Monocyte (primary cell): ENCODE data around the genes DMWD, FOXA3, PNMA8C and ARHGAP35.

- PRO-cap, 2 experiments, result peak in 1 of 2 experiments; most common plus-strand start chr19:45693503 (in 1); most common minus-strand start chr19:45693485 (in 1)
These were observed 865 bp downstream of the QPCTL start for GRCh38 chr19:45693311-45693750.

GRCh38 chr19:45791987-45793012 is at the start of gene DMWD:
Gene DMWD, minus strand, starts transcription at chr19:45792845.
- PRO-cap, 2 experiments, result peak in 2 of 2 experiments; most common minus-strand start chr19:45792759 (in 1)

DNA sequence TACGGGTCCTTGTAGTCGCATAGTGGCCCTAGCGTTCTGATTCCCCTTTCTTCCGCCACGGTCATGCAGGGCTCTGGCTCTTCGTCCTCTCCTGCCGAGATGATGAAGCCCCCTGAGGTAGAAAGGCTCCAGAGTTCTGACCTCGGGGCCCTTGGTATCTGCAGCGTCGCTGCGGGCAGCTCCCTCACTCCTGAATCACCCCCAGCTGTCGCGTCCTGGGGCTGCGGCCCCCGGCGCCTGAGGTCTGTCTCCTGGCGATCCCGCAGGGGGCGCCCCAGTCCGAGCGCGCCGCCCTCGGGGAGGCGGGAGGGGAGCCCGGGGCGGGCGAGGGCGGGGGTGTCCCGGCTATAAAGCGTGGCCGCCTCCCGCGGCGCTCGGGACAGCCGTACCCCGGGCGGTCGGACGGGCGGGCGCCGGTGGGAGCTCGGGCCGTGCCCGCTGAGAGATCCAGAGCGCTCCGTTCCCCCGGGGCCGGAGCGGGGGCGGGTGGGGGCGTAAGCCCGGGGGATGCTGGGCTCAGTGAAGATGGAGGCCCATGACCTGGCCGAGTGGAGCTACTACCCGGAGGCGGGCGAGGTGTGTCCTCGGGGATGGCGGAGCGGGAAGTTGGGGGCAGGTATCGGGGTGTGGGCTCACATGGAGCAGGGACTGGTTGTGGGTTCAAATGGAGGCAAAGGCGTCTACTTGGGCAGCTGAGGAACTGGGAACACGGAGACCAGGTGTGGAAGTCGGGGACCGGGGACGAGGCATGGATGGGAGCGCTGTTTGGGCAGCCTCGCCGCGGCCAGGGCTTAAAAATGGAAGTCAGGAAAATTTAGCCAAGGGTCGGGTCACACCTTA is at the start of gene FOXA3:
TSS of gene FOXA3 (plus strand) at position 377 of the 840 bp plus-strand sequence.
- PRO-cap, 2 experiments, result no peak in any of the 2 experiments

GRCh38 chr19:45927514-45928150 is 13.1 kb upstream of the NANOS2 start:
- PRO-cap, 2 experiments, result no peak in any of the 2 experiments

GRCh38 chr19:46351569-46351970 is 4.7 kb downstream of the PPP5C start:
- PRO-cap, 2 experiments, result no peak in any of the 2 experiments

GRCh38 chr19:46408718-46409123 is 4.6 kb downstream of the CCDC8 start:
- PRO-cap, 2 experiments, result no peak in any of the 2 experiments

DNA sequence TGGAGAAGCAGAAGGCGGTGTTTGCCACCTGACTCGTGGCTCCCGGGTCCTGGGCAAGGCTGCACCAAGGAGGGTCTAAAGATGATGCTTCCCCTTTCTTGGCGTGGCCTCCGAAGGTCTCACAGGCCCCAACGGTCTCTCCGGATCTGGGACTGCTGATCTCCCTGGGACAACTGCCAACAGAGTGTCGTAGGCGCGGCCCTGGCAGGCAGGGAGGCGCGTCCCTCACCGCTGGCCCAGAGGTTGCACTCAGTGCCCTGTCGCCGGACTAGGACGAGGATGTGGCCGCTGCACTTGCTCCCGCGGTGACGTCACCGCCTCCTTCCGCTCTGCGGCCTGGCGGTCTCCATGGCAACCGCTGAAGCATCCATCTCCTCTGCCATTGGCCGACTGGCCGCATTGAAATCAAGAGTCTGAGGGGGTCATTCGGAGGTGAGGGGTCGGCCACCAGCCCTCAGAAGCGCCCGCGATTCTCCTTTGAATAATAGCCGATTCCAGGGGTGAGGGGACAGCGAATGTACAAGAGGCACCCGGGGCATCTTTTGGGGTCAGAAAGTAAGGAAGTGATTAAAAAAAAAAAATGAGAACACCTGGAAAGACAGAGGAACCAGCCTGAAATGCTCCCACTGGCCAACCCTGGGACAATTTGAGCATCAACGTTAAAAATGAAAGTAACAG is at the start of gene PNMA8C:
TSS of gene PNMA8C (minus strand) at position 313 of the 678 bp plus-strand sequence.
- PRO-cap, 2 experiments, result no peak in any of the 2 experiments

DNA sequence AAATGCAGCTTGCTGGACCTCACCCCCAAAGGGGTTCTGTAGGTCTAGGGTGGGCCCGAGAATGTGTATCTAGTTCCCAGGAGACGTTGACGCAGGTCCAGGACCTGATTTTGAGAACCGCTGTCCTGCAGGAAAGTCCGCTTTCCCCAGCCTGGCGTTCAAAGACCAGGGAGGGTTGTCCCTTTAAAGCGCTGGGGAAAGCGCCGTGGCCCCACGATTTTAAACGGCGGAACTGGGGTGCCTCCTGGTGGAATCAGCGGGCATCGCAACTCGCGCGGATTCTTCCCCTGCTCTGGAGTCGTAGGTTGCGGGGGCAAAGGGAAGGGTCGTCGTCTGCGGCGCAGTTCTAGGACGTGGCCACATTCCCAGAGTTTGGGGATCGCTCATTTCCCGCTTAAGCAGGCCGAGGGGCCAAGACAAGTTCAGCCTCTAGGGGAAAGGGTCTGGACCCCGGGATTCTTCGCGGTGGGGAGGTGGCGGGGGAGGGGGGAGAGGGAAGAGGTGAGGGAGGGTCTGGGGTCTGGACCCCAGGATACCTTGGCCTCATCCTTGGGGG is 7.8 kb downstream of the PNMA8B start:
- PRO-cap, 2 experiments, result no peak in any of the 2 experiments

DNA sequence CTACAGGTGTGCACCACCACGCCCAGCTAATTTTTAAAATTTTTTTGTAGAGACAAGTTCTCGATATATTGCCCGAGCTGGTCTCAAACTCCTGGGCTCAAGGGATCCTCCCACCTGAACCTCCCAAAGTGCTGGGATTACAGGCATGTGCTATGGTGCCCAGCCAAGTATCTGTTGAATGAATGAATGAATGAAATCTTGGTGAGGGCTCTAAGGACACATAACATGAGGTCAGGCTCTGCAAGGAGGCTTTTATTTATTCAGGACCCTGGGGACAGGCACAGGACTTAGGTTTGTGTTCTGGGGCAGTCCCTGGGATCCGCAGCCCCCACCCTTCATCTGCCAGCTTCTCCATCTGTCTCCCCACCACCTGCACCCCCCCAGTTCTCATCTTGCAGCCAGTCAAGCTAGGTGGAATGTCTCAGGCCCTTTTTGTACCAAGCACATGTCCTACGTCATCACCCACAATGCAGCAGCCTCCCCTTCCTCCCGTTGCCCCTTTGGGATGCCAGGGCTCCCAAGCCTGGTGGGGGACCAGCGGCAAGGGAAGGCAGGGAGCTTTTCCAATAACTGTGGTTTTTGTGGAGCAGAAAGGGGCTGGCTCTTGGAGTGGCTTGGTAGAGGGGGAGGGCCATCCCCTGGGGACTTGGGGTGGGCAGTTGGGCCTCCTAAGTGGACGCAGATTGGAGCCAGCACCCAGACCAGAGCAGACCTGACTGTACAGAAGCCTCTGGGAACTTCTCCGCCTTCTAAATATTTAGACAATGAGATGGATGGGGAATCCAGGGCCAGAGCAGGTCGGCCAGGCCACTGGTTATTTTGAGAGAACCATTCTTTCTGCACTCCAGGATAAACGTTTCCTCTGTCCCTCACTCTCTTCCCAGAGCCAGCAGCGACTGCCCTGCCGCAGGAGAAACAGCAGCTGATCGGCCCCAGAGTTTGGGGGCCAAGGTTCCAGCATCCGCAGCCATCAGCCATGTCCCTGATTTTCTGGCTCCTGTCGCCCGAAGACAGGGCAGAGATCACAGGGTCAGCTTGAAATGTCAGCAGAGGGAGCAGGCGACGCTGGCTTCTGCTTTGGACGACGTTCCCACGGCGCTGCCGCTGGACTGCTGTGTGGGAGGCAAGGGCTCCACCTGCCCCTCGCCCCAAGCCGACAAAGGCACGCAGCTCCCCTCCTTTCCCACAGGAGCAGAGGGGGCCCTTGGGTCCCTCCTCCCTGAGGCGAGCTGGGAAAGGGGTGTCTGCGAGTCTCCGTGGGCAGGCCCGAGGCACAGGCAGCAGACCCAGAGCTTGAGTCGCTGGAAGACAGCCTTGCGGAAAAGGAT is 4.2 kb downstream of the PTGIR start:
- PRO-cap, 2 experiments, result no peak in any of the 2 experiments

DNA sequence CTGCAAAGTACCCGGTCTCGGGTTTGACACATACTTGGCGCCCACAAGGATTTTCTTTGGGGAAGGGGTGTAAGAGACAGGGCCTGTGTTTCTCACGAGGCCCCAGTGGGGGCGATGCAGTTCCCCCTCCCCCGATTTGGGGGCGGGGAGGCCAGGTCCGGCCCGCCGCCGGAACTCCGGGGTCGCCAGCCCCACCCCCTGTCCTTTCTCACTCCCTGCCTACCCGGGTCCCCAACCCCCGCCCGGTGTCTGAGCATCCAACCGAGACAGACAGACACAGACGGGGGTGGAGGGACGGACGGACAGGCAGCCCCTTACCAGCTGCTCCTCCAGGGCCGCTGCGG is 512 bp downstream of the DACT3 start:
- PRO-cap, 2 experiments, result peak in 1 of 2 experiments; most common plus-strand start position 279 of the sequence (in 1)

DNA sequence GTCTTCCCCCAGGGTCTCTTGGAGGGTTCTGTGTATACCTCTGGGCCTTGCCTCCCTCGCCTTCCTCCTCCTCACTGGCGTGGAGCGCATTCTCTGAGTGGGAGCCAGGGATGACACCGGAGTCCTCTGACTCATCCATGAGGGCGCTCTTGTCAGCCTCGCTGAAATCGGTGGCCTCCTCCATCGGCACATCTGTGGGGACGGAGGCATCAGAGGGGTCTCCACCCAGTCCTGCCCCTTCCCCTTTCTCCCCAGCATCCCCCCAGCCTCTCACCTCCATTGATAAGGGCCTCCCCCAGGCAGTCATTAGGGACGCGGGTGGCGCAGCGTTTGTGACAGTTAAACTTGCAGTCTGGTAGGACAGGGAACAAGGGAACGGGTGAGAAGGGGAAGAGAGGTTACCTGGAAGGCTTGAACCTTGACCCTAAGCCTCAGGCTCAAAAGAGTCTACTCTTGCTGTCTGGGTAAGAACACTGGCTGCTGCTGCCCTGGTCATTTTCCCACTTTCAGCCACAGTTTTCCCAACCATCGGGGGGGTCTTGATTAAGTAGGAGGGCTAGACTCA is 16.1 kb downstream of the PRKD2 start:
- PRO-cap, 2 experiments, result peak in 2 of 2 experiments; most common minus-strand start position 73 of the sequence (in 2)

DNA sequence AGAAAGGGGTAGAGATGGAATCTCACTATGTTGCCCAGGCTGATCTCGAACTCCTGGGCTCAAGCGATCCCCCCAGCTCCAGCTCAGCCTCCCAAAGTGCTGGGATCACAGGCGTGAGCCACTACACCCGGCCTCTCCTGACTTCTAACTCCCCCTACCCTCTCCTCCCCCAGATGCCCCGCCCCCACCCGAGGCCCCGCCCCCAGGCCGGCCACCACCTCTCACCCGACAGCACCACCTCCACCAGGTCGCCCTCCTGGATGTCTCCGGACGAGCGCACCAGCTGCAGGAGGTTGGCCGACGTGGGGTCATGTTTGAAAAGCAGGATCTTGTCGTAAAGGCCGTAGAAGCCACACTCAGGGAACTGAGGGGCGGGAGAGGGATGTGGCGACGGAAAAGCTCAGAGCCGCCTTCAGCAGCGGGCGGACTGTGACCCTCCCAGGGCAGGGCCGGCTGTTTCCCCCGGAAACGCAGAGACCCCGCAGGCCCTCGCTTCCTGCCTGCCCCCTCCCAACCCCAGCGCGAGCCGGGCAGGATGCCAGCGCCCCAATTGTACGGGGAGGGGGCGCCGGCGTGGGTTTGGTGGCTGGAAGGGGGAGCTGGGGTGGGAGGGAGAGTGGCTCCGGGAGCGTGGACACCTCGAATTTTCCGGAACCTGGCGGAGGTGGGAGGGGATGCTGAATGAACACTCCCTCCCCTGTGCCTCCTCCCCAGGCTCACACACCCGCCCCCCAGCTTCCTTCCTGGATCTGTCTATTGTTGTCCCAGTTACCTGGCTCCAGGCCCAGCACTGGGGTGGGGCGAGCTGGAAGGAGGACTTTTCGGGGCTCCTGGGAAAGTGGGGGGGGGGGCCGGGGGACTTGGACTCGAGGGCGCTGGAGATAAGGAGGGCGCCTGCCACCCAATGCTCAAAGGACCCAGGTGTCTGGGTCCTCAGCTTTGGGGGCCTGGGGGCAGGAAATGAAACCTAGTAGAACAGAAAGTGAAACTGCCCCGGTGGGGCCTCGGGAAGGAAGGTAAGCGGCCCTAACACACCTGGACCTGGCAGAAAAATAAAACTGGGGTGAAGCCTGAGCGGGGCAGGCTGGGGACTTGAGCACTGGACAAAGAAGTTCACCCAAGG is 2.9 kb downstream of the PRKD2 start:
- PRO-cap, 2 experiments, result no peak in any of the 2 experiments

- PRO-cap, 2 experiments, result peak in 2 of 2 experiments; most common minus-strand start chr19:46719810 (in 1)
These were observed 2.4 kb upstream of the PRKD2 start for GRCh38 chr19:46719128-46719943.

- PRO-cap, 2 experiments, result peak in 2 of 2 experiments; most common plus-strand start chr19:46731330 (in 2); most common minus-strand start chr19:46731039 (in 2)
These were observed 14.0 kb upstream of the PRKD2 start for GRCh38 chr19:46730571-46731574.

GRCh38 chr19:46731575-46732168 is 14.2 kb upstream of the FKRP start:
- PRO-cap, 2 experiments, result peak in 2 of 2 experiments; most common plus-strand start chr19:46731816 (in 2); most common minus-strand start chr19:46731725 (in 2)

DNA sequence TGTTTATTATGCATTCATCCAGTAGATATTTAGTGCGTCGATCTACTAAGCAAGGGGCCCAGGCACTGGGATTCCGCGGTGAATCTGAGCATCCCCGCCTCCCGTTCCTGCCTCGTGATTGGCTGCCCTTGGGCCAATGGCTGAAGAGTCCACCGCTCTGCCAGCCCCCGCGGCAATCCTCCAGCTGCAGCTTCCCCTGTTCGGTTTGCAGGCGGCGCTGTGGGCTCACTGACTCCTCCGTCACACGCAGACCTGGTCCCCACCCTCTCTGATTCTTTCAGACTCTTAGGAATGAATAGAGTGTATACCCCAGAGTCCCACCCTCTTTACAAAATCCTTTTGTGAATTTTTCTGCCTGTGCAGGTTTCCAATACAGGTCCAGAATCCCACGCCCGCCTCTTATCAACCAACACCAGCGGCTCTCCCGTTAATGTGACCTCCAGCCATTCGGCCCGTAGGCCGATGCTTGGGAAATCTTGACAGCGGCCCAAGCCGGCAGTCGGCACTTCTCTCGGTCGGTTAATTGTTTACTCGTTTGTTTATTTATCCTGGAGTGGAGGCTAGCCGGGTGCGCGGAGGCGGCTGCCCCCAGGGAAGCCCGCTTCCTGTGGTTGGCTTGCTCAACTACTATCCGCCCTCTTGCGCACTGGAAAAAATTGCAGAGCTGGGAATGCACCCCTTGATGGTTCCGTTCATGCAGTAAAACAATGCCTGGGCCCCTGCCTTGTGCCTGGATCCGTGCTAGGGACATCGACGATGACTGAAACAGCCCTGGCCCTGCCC is 4.5 kb upstream of the ARHGAP35 start:
- PRO-cap, 2 experiments, result peak in 2 of 2 experiments; most common plus-strand start position 228 of the sequence (in 2)

DNA sequence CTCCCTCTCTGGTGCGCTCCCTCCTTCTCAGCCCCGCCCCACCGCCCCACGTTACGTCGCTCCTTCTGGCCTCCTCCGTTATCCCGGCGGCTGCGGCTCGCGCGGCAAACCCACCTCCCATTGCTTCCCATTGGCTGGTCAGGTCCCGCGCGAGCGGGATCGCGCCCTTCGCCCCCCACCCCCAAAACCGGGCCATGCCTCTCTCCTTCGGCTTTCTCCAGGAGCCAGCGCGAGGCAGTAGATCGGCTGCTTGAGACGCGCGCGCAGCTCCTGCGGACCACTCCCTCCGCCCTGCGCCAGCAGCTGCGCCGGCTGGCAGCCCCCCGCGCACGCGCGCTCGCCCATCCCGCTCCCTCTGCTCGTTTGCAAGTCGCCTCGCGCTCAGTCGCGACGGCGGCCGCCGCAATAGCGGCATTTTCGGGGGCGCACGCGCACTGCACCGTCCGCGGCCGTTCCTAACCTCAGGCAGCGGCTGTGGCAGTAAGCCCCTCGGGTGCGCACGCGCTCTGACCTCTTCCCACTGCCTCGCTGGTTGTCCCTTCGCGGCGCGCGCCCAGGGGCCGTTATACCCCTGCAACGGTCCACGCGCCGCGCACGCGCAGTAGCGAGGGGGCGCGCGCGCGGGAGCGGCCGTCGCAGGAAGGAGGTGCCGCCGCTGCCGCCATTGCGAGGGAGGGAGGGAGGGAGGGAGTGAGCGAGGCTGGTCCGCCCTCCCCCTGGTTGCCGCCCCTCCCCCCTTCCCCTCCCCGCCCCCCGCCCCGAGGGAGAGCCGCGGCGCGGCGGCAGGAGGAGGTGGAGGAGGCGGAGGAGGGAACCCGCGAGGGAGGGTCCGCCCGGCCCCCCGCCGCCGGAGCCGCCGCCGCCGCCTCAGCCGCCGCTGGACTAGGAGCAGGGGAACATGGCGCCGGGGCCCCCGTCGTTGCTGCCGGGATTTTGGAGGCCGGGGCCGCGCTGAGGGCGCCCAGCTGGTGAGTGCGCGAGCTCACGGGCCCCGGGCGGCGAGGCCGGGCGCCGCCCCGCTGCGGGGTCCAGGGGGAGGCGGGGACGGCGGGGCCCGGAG is at the start of gene ARHGAP35:
TSS of gene ARHGAP35 (plus strand) at position 756 of the 1,060 bp plus-strand sequence.
- PRO-cap, 2 experiments, result peak in 2 of 2 experiments; most common plus-strand start position 240 of the sequence (in 1); most common minus-strand start position 527 of the sequence (in 1)

DNA sequence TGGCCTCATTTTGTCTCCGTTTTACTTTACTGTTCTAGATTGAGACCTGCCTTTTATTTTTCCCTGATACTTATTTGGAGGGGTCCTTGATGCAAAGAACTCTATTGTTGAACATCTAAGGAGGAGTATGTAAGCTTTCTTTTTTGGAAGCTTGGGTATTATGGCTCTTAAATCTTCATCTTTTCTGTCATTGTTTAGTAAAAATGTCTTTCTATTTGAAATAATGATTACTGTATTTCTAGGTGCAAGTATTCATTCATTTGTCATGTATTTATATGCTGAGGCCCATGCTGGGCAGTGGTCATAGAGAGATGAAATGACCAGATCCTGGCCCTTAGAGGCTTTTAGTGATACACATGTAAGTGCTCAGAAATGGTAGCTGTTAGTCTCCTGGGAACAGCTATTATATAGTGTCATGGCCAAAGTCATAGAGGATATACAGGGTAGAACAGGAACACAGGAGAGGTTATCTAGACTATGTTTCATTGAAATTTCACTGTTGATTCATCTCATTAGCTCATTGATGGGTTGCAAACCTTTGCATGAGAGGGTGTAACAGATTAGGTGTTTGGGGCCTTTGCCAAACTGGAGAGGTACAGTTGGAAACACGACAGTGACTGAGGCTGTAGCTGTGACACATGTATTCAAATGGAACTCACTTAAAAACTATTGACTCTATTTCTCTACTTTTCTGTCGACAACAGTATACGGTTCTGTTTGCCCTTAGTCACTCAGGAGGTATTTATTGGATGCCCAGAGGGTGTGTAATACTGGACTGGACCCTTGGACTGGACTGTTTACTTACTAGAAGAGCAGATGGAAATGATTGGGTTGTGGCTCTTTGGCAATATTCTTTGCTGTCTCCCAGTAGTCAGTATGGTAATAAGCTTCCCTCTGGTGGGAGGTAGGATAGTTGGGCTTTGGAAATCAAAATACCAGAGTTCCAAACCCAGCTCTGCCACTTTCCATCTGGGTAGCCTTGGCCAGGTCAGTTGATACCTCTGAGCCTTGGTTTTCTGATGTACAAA is 29.6 kb downstream of the ARHGAP35 start:
- PRO-cap, 2 experiments, result no peak in any of the 2 experiments

GRCh38 chr19:46899077-46899441 is 38.3 kb downstream of the ARHGAP35 start:
- PRO-cap, 2 experiments, result no peak in any of the 2 experiments

GRCh38 chr19:46967759-46968394 is 51.8 kb upstream of the NPAS1 start:
- PRO-cap, 2 experiments, result no peak in any of the 2 experiments